ENCODE measurements around the gene TOR3A.

DNA sequence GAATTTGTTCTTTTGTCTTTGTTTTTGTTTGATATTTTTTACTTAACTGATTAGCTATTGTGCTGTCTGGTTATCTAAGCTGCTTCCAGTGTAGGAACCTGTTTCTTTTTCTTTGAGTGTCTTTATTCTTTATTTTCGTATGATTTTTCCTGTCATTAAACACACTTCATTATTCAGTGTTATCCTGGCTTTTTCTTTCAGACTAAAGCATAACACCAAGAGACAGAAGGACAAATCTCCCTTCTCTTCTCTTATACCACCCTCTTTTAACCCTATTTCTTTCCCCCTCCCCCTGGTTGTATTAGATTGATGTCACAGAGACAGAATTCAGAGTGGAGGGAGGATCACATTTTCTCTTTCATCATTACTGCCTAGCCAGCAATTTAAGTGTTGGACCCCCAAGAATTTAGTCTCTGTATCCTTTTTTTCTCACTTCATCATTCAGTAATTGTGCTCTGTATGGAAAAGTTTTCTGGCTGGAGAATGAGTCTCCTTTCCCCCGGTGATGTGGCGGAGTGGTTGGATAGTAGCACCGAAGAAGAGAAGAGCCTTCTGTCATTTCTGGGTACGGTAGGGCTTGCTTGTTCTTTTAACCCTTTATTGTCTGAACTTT, 124.9 kb downstream of the CLEC20A start:
- PRO-cap, result no peak
- RAMPAGE, long total RNA, 3 experiments, result no peak in any of the 3 experiments

DNA sequence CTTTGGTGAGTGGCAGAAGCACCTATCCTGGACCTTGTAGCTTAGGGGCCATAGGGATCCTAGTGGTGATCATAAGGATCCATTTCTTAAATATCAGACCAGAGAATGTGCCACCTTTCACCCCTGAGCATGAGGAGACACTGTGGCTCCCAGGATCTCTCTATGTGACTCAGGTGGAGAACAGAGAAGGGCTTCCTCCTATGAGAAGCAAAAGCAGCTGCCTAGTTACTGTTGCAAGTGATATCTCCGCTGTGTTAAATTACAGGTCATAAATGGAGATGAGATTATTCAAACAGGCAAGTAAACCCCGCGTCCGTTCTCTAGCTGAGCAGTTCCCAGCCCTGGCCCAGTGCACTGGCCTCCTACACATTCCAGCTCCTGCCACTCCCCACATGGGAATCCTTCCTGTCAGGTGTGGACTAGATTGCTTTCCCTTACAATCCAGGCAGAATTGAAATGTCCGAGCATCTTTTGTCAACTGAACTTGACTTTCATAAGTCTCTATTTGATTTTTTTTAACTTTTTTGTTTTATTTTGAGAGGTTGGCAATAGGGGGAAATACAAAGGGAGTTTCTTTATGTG, 26.2 kb downstream of the CLEC20A start:
- PRO-cap, result no peak
- RAMPAGE, long total RNA, 3 experiments, result no peak in any of the 3 experiments

GRCh38 chr1:178932985-178933294, 62.1 kb upstream of the ANGPTL1 start:
- PRO-cap, result no peak
- RAMPAGE, long total RNA, 3 experiments, result no peak in any of the 3 experiments

DNA sequence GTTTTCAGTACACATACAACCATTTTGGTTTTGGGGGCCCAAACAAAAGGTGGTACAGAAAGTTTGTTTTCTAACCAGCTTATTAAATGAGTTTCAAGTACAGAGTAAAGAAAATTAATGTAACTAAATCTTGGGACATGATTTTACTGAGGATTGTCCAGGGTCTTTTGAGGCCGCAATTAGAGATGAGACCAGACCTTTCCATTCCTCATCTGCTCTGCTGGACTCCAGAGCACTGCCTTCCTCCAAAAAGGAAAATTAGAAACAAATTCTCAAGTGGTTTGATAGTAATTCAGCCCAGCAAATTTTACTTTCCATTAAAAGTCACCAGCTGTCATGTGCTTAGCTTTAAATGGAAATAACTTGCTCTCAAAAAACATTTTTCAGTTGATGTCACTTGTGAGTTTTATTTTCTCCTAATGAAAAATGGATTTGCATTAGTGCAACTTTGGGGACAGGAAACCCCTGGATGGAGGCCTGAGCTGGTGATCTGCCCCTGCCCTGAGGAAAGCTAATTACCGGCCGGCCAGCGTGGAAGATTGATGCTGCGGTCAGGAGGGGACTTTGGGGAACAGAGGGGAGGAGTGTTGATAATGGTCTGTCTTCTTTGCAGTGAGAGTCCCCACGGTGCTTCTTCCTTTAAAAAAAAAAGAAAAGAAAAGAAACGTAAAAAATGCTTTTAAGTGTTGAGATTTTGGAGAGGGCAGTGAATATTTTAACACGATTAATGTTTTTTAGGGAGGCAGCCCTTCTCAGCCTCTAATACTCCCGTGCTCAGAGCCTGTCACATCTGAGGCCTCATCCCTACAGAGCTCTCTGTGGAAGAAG, 66.8 kb upstream of the ANGPTL1 start:
- PRO-cap, result bidirectional peak, plus-strand start at position 437 of the sequence, minus-strand start at position 219 of the sequence
- RAMPAGE, long total RNA, 3 experiments, result no peak in any of the 3 experiments

DNA sequence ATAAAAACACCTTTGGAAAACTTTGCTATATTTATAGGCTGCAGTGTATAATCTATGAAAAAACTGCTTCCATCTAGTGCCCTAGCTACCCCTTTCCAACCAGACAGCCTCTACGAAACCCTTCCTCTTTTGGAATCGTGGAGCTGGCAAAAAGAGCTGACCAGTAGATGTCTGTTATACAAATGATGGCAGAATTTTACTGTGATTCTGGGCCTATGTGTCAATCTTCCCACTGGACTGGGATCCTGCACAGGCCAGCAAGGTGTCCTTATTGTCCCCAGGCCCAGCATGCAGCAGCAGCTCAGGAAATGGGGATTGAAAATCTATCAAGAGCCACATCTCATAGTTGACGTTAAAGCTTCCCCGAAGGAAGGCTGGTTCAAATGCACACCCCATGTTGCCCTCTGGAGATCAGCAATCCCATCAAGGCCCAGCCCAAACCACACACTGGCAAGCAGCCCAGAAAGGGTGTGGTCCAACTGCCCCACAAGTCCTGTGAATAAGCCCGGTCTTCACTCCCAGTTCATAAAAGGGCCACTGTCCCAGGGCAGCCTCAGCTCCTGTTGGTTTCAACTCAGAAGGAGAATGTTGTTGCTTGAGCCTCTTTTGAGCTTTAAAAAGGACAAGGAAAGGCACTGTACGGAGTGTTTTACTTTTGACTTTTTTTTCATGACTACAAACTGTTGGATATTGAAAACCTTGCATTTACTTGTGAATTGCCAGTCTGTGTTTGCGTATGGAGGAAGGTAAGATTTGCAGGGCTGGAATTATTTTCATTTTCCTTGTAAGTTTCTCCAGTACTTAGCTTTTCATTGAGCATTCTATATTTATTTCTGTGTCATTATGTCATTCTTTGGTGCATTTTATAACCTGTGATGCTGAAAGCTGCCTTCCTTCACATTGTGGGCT, 8.7 kb upstream of the FAM20B start:
- PRO-cap, result no peak
- RAMPAGE, long total RNA, 3 experiments, result no peak in any of the 3 experiments

DNA sequence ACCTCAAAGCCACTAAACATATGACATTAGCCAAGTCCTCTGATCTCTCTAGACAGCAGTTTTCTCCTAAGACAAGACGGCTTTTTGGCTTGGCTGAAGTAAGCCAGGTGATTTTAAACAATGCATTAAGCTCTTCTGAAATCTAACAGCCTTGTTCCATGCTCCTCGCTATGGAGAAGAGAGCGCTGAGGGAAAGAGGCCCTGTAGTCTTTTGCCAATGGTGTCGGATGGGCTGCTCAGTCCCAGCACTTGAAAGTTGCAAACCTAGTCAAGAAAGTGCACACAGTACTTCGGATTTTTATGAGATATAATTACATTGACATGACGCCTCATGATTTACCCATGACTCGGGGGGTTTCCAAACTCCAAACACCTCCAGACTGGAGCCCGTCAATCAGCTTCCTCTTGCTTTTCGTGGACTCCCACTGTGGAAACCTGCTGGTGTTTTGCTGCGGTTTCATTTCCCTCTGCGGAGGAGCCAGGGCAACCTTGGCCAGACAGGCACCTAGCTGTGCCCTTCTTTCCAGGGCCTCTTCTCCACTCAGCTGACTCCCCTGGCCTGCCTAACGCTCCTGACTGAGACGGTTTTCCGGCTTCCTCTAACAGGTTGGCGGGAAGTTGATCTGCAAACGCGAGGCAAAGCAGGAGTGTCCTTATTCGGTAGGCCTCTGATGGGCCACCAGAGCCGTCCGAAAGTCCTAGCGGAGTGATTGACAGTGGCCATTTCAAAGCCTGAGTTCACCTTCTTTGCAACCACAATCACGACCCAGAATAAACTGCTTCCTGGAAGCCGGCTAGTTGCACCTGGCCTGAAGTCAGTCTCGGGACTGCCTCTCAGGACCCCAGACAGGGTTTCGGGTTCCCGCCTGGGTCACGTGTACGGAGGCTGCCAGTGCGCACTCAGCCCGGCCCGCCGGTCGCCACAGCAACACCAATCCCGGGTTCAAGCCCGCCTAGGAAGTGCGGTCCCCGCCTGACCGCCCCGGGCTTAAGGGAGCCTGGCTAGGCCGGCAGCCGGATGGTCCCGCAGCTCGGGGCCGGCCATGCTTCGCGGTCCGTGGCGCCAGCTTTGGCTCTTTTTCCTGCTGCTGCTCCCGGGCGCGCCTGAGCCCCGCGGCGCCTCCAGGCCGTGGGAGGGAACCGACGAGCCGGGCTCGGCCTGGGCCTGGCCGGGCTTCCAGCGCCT, at the start of gene TOR3A:
Gene TOR3A, plus strand, starts transcription at position 985 of the 1,186 bp plus-strand sequence.
- PRO-cap, result unidirectional peak, minus-strand start at position 547 of the sequence; unidirectional peak, minus-strand start at position 578 of the sequence; bidirectional peak, plus-strand start at position 985 of the sequence, minus-strand start at position 829 of the sequence
- RAMPAGE, long total RNA, 3 experiments, result no peak in any of the 3 experiments

DNA sequence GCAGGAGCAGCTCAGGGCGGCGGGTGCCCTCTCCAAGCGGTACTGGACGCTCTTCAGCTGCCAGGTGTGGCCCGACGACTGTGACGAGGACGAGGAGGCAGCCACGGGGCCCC, 258 bp downstream of the TOR3A start:
- PRO-cap, result no peak
- RAMPAGE, long total RNA, 3 experiments, result no peak in any of the 3 experiments

- PRO-cap, result no peak
- RAMPAGE, long total RNA, 3 experiments, result no peak in any of the 3 experiments
Observed at GRCh38 chr1:179108304-179108864, 26.5 kb downstream of the TOR3A start.

- PRO-cap, result no peak
- RAMPAGE, long total RNA, 3 experiments, result no peak in any of the 3 experiments
Observed at GRCh38 chr1:179127204-179127525, 45.3 kb downstream of the TOR3A start.

DNA sequence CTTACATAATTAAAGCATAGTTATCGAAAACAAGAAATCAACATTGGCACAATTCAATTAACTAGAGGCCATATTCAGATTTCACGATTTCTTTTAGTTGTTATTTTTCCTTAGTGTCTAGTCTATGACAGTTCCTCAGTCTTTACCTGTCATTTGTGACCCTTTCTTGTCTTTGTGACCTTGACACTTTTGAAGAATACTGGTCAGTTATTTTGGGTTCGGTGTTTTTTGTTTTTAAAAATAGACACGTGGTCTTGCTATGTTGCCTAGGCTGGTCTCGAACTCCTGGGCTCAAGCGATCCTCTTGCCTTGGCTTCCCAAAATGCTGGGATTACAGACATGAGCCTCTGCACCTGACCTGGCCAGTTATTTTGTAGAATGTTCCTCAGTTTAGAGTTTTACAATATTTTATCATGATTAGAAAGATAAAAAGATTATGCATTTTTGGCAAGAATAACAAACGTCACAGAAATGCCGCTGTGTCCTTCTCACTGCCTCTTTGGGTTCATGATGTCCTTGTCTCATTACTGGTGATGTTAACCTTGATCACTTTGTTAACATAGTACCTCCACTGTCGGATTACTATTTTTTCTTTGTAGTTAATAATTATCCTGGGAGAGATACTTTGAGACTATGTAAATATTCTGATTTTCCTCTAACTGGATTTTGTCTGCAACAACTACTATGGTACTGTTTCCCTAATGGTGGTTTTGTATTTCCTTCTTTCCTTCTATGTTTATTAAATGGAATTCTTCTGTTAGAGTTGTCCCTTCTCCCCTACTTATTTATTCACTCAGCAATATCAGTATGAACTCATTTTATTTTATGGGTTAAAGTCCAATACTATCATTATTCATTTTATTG, 4.4 kb downstream of the TOR1AIP2 start:
- PRO-cap, result no peak
- RAMPAGE, long total RNA, 3 experiments, result no peak in any of the 3 experiments

GRCh38 chr1:179881307-179881788, 737 bp upstream of the TOR1AIP1 start:
- PRO-cap, result no peak
- RAMPAGE, long total RNA, 3 experiments, result no peak in any of the 3 experiments

- PRO-cap, result no peak
- RAMPAGE, long total RNA, 3 experiments, result no peak in any of the 3 experiments
Observed at GRCh38 chr1:179883073-179883269, 886 bp downstream of the TOR1AIP1 start.

DNA sequence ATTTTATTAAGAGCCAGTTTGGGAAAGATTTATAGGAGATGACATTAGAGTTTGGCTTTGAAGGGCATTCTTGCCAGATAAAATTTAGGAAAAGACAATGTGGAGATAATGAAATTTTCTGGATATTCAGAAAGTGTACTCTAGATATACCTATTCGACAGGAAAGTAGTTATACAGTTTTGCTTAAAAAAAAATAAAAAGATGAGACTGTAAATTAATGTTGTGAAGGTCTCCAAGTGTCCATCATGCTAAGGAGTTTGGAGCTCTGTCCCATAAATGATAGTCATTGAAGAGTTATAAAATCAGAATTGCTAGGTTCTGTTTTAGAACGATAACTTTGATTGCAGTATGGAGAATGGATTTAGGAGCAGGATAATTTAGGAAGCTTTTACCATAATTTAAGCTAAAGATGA, 20.5 kb downstream of the CEP350 start:
- PRO-cap, result no peak
- RAMPAGE, long total RNA, 3 experiments, result start-site peak on the plus strand in 1 of 3 experiments, centred at position 104 of the sequence, 8 reads per replicate

DNA sequence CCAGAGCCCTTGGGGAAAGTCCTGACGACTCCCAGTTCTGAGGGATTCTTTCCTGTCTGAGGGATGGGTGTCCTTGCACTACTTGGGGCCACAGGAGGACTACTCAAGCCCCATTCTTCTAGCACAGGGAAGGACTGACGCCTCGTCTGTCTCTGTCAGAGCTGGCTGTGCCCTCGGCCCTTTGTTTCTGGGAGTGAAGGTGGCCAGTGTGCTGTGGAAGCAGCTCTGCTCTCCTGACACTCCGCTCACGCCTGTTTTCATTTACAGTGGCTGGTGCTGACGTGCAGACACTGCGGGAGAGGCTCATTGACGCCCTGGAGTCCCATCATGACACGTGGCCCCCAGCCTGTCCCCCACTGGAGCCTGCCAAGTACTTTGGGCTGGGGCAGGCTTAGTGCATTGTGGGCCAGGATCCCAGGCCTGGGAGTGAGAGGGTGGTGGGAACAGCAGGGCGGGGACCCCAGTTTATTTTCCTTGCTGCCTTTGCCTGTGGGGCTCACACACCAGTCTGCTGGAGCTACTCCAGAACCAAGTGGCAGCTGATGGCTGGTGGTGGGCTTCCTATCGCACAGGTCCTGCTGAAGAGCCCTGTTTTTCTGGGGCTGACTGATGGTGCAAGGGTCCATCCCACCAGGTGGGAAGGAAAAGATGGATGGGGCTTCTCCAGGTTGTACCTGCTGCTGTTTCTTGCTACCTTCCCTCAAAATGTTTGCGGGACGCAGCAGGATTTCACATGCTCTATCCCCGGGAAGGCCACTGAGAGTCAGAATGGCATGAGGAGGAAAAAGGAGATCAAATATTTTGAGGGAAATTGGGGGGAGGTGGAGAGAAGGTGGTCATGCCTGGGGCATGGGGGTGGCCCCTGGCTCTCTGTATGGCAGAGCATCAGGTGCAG, 21.2 kb downstream of the QSOX1 start:
- PRO-cap, result no peak
- RAMPAGE, long total RNA, 3 experiments, result no peak in any of the 3 experiments

- PRO-cap, result no peak
- RAMPAGE, long total RNA, 3 experiments, result no peak in any of the 3 experiments
Observed at GRCh38 chr1:180217385-180217793, 12.7 kb upstream of the LHX4 start.

- PRO-cap, result no peak
- RAMPAGE, long total RNA, 3 experiments, result no peak in any of the 3 experiments
Observed at GRCh38 chr1:180270287-180270535, 40.1 kb downstream of the LHX4 start.

GRCh38 chr1:180542602-180542934, 40.2 kb upstream of the ACBD6 start:
- PRO-cap, result unidirectional peak, plus-strand start at chr1:180542762
- RAMPAGE, long total RNA, 3 experiments, result no peak in any of the 3 experiments

DNA sequence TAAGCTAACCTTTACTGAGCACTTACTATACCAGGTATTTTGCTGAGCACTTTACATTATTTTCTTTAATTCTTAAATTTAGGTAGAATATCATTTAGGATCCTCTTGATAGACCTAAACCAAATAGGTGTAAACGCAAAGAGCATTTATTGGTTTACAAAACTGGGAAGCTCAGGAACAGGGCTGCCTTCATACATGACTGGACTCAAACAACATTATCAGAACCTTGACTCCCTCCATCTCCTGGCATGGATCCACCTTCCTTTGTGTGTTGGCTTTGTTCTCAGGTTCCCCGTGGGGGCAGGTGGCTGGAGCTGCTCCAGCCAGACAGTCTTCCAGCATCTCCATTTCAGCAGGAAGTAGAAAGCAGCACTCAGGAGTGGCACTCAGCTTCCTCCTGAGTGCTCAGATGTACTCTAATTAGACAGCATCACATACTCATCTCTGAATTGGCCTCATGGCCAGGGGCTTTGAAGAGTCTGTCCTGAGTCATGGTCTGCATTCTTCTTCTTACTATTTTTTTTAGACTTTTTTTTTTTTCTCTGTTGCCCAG, 45.3 kb upstream of the XPR1 start:
- PRO-cap, result no peak
- RAMPAGE, long total RNA, 3 experiments, result no peak in any of the 3 experiments

GRCh38 chr1:180609539-180610047, 22.2 kb upstream of the XPR1 start:
- PRO-cap, result no peak
- RAMPAGE, long total RNA, 3 experiments, result no peak in any of the 3 experiments

GRCh38 chr1:180611157-180612110, 20.4 kb upstream of the XPR1 start:
- PRO-cap, result unidirectional peak, minus-strand start at chr1:180611400
- RAMPAGE, long total RNA, 3 experiments, result no peak in any of the 3 experiments